ENCODE results near the gene NCKAP1.

- PRO-cap = unidirectional peak, minus-strand start at chr2:178586585
Observed at GRCh38 chr2:178586351-178587078, 106.3 kb downstream of the PLEKHA3 start.

- PRO-cap = no peak
Observed at GRCh38 chr2:178688581-178689331, 118.5 kb downstream of the TTN start.

GRCh38 chr2:178713786-178714463, 93.3 kb downstream of the TTN start:
- PRO-cap = unidirectional peak, minus-strand start at chr2:178714341

DNA sequence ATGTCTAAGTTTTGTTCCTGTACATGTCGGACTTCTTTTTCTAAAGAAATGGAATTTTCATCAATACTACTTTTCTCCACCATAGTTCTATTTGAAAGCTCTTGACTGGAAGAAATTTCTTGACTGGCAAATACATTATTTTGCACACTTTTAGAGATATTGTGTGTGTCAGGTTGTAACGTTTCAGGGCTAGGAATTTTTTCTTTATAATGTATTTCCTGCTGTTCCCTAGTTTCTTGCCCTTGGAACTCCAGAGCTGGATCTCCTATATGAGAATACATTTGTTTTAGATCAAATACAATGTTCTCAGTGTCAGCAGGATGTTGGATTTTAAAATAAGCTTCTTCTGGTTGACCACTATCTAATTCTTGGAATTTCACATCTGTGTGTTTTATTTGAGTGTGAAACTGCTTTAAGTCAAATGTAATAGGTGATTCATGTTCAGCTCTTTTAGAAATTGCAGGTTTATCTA, 58.9 kb downstream of the TTN start:
- PRO-cap = unidirectional peak, minus-strand start at position 264 of the sequence

DNA sequence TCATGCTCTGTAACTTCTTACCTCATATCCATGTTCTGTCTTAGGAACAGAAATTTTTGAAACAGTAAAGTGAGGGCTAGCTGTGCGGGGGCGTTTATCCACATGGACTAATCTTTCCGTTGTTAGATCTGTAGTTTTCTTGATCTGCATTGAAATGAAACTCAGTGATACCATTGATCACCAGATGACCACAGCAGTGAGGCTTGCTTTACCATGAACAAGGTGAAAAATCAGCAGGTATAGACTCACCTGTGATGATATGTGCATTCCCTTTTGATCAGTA, 21.7 kb downstream of the TTN start:
- PRO-cap = no peak

- PRO-cap = no peak
Observed at GRCh38 chr2:178804922-178805358, 2.3 kb downstream of the TTN start.

- PRO-cap = no peak
Observed at GRCh38 chr2:179220510-179221059, 44.0 kb downstream of the SESTD1 start.

- PRO-cap = no peak
Observed at GRCh38 chr2:179227672-179228256, 36.9 kb downstream of the SESTD1 start.

DNA sequence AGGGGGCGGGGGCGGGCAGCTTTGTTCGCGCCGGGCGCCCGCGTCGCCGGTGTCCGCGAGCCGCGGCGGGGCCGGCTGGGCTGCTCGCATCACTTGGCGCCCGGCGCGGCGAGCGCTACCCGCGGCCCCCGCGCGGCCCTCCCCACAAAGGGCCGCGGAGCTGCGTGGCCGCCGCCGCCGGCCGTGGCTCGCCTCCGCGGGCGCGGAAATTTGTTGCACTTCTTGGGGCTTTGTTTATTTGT, 551 bp downstream of the UBE2E3 start:
- PRO-cap = no peak

DNA sequence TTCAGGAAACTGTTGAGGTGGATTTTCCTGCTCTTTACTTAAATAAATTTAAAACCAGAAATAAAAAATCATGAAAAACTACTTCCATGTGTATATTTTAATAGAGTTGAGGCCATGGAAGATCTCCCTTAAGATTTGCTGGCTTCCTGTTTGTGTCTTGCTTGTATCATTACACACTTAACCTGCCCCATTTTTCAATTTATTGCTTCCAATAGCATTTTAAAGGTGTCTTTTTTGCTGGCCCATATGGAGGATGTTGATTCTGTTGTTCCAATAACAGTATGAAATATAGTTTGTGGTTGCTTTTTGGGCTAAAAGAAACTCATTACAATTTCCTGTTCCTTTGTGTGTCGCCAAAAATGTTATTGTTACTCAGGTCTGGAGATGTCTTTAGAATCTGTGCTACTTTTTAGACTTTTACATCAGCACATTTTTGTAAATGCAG, 234.0 kb upstream of the ITGA4 start:
- PRO-cap = no peak

DNA sequence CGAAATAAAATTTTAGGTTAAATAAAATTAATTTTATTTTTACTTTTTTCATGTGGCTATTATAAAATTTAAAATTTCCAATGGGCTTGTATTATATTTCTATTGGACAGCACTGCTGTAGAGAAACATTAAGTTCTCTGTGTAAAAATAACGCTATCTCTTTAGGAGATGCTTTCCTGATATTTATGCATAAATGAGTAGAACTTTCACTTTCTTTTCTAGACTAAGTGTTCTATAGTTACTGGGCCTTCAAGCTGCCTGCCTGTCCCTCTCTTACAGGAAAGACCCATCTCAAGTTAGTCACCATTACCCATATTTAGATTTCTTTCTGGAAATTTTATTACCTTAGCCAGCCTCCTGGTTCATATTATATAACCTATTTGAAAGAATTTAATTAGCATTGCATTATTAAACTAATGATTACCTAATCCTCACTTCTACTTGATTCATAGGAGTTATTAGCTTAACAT, 4.8 kb downstream of the ITGA4 start:
- PRO-cap = no peak

- PRO-cap = no peak
Observed at GRCh38 chr2:183001980-183002790, 36.1 kb downstream of the NCKAP1 start.

DNA sequence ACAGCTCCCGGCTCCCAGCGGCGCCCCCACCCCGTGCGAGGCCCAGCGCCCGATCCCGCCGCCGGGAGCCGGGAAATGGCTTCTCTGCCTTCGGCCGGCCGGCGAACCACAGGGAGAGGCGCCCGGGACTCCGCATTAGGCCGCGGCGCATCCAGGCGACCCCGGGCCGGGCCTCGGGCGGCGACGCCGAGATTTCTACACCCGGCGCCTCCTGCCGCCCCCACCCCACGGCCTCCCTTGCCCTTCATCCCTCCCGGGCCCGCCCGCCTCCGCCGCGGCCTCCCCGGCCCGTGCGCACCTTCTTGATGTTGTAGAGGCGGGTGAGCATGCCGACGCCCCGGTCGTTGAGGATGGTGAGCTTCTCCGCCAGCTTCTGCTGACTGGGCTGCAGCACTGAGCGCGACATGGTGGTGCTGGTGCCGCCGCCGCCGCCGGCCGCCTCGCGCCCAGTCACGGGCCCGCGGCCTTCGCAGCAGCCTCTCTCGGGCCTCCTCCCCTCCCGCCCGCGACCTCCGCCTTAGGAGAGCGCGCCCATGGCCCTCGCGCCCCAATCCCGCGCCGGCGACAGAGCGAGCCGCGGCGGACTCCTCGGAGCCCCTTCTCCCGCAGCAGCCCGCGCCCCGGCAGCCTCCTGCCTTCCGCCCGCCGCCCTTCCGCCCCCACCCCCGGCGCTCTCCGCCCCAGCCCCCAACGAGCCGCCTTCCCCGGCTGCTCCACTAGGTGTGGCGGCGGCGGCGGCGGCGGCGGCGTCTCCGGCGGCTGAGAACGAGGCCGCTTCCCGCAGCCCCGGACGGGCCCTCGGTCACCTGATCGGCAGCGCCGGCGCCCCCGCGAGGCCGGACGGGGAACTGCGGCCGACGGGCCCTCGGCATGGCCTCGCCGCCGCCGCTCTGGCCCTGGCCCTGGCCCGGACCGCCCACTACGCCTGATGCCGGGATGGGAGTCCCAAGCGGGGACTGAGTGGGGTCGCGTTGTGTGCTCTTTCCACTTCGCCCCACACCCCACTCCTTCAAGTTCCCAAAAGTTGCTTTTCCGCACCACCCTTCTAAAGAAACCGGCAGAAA, at the start of gene NCKAP1:
TSS of gene NCKAP1 (minus strand) at position 764 of the 1,064 bp plus-strand sequence.
- PRO-cap = bidirectional peak, plus-strand start at position 931 of the sequence, minus-strand start at position 789 of the sequence

- PRO-cap = no peak
Observed at GRCh38 chr2:186590670-186591863, 1.2 kb downstream of the ITGAV start.

DNA sequence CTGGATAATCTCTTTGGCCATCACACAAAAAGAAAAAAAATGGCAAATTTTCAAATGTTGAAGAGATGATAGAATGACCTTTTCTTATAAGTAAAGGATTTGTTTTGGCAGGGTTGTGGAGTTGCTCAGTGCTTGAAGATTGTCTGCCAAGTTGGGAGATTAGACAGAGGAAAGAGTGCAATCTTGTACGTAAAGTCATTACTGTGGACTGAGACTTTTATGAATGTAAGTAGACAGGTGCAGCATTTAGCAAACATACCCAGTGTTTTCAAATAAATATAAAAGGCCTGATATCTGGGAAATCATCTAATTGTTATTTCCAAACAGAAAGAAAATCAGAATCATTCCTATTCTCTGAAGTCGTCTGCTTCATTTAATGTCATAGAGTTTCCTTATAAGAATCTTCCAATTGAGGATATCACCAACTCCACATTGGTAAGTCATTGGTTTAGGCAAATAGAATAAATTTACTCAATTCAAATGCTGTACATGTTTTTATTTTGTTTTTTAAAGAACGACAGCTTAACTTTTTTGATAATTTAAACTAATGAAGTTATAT, 18.3 kb upstream of the FAM171B start:
- PRO-cap = no peak

DNA sequence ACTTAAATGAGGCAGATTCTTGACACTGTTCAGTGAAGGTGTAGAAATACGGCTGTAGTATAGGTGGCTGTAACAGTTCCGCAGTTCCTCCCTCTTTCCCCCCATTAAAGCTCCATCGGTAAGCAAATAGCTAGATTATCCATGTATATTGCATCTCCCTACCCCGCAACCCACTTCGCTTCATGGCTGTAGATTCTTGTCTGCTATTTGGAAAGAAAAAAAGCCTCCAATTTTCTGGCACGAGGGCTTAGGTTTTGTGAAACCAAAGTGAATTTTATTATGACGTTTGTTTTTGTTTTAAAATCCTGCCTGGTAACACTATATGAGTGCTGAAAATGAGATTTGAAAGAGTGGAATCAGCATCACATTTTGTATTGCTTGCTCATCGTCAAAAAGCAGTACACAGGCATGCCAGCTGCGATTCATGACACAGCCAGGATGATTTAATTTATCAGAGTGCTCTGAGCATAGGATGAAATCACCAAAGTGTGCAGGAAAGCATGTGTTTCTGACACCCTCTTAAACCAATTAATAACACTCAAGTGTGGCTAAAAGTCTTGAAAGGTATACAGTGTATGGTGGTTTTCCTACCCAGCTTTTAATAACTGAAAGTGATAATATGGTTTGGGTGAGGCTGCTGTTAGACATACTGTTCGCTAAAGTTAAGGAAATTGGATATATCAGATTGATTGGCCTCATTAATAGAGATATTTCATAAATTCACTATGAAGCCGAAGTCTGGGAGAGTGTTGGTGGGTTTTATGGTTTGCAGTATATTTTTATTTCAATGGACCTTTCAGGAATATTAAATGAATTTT, 1.5 kb downstream of the FAM171B start:
- PRO-cap = no peak

DNA sequence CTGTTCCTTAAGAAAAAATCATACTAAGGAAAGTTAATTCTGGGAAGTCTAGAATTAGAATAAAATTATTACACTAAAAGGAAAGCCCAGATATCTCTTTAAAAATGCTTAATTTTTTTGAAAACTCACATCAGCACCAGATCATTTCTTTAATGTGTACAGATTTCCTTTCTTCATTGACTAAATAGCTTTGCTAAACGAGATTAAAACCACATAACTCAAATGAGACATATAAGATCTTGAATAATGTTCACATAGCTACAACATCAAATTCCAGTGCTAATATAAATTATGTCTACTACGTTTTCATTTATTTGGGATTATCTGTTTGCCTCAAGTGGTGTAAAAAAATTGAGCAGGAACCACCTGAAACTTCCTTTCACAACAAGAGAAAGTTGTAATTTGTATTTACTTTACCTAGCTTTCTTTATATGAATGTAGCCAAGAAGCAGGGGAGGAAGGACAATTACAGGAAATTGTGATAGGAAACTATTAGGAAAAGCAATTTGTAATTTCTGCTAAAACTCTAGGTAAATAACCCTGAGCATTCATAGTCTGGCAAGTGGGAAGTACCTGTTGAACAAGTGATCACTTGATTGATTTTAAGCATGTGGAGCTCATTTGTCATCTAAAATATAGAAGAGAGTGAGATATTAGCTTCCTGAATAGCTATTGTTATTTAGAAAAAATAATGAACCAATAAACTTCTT, 5.2 kb downstream of the TFPI start:
- PRO-cap = no peak

- PRO-cap = no peak
Observed at GRCh38 chr2:187654610-187655043, 100.4 kb upstream of the TFPI start.

DNA sequence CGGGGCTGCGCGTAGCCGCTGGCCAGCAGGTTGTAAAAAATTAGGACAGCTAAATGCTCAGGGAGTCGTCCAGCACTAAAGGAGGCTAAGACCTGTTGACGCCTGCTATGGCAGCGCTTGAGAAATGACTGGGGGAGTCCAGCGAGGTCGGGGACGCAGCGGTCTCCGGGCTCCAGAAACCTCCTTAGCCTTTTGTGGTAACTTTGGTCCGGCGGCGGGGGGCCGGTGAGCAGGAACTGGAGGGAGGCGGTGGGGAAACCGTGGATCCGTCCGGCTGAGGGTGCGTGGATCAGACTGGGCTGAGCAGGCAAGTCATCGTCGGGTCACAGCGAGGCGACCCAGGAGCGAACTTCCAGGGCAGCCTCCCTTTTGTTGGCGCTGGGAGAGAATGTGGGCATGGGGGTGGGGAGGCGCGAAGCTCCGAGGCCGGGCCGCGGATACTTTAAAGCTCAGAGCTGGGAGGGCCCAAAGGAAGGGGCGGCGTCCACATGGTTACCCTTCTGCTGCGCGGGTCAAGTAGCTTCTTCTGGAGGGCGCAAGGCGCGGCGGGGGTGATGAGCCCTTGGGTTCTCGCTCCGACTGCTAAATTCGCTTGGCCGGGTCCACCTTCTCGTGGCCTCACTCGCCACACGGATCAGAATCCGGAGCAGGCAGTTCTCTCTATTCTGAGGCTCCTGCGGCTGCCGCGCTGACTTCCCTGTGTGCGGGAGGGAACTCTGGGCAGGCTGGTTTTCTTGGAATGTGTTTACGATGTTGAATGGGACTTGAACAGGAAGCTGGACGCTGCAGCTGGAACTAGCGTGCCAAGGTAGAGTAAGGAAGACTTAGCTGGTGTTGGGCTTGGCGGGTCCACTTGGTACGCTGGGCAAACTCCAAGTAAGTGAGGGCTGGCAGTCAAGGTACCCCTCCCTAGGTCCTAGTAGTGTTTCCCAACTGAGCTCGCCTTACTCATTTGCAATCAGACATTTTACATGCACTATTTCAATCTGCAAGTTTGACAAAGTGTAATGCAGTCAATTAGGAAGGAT, 945 bp downstream of the GULP1 start:
- PRO-cap = bidirectional peak, plus-strand start at position 522 of the sequence, minus-strand start at position 343 of the sequence; unidirectional peak, minus-strand start at position 705 of the sequence

GRCh38 chr2:188971281-188971766, 2.8 kb upstream of the COL3A1 start:
- PRO-cap = no peak

All from left cardiac atrium (tissue), 1 donor.